Neural progenitor cell (in vitro differentiated cells): ENCODE measurements around the genes GRAMD1B, SCN3B and OR10D3.

- RAMPAGE, long total RNA: no peak
These were observed 766 bp downstream of the CLMP start for GRCh38 chr11:123194300-123194663.

- RAMPAGE, long total RNA: no peak
These were observed 38.3 kb upstream of the CLMP start for GRCh38 chr11:123233225-123233813.

DNA sequence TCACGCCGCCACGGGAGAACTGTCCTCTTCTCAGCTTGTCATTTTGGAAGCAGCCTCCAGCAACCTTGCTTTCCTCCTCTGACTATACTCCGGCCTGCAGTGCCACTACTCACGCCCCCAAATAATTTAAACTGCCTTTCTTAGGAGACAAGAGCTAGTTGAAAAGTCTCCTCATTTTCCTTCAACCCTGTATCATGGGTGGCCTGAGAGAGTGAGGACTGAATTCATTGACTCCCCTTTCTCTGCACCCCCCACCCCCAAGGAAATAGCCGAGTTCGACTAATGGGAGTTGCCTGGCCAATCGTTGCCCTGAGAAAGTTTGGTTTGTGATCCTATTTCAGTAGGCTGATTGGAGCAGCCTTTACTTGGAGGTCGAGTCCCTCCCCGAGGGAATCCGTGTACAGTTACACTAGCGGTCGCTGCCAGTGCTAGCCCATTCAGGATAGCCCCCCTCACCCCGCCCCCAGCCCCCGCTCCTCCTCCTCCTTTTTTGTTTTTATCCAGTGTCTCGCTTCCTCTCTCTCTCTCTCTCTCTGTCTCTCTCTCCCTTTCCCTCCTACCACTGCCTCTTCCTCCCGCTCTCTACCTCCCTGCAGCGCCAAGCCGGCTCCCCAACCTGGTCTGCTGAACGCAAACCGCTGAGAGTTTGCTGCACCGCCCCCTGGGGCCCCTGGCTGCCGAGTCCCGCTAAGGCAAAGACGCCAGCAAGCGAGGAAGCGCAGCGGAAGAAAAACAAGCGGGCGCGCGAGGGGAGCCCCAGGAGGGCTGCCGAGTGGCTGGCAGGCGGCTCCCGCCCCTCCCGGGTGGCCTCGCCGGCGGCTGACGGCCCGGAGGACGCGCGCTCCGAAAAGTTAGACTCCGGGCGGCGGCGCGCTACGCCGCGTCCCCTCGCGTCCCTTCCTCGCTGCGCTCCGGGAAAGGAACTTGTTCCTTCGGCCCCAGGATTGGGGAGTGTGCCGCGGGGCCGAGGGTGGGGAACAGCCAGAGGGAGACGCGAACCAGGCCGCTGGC, at the start of gene GRAMD1B:
TSS of gene GRAMD1B (plus strand) at position 524 of the 1,011 bp plus-strand sequence.
- RAMPAGE, long total RNA: no peak

DNA sequence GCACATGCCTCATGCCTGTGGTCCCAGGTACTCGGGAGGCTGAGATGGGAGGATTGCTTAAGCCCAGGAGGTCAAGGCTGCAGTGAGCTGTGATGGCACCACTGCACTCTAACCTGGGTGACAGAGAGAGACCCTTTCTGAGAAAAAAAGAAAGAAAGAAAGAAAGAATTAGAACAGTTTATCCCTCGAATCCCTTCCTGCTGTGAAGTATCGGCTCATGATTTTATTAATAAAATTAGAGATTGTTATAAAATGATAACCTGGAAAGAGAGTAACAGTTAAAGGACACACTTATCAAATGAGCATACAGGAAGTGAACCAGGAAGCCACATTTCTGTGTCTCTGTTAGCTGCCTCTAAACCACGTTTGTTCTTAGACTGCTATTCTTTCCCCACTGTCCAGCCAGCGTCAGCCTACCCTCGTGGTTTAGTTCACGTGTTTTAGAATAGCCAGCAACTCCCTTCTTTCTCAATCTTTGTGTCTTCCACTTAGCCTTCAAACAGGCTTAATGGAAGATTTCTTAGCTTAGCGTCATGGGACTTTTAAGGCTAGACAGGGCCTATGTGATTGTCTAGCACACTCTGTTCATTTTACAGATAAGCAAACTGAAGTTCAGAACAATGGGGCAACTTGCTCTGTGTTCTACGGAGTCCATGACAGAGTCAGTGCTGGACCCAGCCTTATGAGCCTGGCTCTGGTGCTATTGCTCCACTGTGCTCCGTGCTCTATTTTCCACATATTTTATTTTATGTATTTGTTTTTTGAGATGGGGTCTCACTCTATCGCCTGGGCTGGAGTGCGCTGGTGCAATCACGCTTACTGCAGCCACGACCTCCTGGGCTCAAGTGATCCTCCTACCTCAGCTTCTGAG, 27.1 kb downstream of the GRAMD1B start:
- RAMPAGE, long total RNA: no peak

- RAMPAGE, long total RNA: no peak
These were observed 74.2 kb downstream of the GRAMD1B start for GRCh38 chr11:123504369-123504645.

DNA sequence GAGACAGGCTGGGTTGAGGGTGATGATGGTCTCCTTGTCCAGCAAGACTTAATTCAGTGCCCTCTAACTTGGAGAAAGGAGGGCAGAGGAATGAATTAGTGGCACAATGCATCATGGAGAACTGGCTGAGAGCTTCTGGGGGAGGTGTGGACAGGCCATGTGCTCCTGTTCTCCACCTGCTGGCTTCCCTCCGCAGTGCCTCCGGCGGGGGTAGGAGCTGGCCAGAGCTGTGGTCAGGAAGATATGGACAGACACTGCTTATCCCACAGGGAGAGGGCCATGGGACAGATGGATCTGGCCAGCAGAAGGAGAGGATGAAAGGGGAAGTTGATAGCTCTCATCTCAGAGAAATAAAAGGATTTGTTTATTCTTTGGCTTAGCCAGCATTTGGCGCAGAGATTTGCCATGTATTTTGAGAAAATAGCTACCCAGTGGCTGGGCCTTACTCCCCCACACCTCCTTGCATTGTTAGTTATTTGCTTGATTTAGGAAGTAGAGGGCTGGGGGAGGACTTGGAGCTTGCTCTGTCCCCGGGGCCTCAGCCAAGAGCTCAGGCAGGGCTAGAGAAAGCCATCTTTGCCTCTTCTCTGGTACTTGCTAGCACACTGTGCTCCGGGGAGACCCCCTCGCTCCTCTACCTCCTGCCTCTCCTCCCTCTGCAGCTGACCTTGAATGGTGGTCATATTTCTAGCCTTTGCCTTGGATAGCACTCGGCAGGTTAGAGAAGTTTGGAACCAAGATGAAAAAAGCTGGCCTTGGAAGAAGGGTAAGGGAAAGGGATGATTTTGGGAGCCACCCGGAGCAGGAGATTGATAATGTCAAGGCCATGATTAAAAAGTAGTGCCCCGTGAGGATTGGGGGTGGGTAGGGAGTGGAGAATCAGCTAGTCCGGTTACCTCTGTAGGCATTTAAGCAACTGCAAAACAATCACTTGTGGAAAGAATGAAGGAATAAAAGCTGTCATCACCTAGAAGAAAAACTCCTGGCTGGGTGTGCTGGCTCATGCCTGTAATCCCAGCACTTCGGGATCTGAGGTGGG, 93.0 kb downstream of the SCN3B start:
- RAMPAGE, long total RNA: no peak

- RAMPAGE, long total RNA: no peak
These were observed at the start of gene SCN3B for GRCh38 chr11:123653766-123655235. SCN3B (minus strand) TSS chr11:123654624.

DNA sequence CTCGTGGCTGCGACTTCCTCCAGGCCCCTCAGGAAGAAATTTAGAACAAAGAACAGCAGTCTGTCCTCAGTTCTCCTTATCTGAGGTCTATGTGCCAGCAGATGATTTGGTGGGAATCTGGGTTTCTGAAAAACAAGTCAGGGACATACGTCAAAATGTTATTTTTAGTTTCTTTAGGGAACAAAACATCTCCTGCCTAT, 8.1 kb downstream of the OR6M1 start:
- RAMPAGE, long total RNA: no peak

DNA sequence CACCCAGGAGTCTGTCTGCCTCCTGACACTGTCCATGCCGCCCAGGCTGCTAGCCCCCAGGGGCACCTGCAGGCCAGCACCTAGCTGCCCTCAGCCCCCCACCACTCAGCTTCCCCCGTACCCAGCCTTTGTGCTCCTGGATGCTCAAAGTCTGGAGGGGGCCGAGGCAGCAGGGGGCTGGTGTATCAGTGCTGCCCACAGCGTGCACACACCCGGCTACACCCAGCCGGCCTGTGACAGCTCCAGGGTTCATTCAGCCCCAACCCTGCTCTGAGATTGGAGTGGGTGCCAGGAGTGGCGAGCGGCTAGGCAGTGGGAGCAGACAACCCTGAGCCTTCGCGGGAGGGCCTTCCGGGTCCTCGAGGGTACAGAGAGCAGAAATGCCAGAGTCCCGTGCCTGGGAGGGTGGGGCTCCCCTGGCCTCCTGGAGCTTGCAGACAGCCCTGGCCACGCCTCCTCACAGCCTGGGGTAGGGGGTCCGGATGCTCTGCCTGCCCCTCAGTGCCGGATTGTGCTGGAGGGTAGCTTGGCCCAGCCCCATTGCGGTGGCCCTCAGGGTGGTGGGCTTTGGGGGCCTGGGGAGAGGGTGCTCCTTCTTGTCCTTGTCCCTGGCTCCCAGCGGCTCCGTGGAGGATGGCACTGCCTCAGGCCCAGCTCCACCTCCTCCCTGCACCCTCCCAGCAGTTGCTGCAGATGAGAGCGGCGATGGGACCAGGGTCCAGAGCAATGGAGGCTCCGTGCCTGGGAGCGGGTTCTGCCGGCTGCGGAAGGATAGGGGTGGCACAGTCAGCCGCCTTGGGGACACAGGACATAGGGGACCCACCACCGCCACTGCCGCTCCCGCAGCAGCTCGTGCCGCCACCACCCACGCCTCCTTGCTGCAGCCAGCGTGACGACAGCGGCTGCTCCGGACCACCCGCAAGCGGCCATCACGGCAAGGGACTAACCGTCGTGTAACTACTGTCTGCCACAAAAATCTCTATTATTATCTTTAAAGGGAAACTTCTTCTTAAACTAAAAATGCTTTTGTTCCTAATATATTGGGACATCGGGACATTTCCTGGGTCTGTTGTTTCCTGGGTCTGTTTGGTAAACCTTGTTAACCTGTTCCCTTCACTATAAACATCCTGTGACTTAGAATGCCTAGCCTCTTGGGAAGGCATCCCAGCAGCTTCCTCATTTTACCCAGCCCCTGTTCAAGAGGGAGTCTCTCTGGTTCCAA, 34.9 kb upstream of the OR10G7 start:
- RAMPAGE, long total RNA: no peak

- RAMPAGE, long total RNA: no peak
These were observed at the start of gene OR10D3 for GRCh38 chr11:124183168-124183539. OR10D3 (plus strand) TSS chr11:124183345.

GRCh38 chr11:124746563-124747516, 5.2 kb downstream of the VSIG2 start:
- RAMPAGE, long total RNA: no peak

GRCh38 chr11:124747517-124748197, 4.4 kb downstream of the VSIG2 start:
- RAMPAGE, long total RNA: no peak

DNA sequence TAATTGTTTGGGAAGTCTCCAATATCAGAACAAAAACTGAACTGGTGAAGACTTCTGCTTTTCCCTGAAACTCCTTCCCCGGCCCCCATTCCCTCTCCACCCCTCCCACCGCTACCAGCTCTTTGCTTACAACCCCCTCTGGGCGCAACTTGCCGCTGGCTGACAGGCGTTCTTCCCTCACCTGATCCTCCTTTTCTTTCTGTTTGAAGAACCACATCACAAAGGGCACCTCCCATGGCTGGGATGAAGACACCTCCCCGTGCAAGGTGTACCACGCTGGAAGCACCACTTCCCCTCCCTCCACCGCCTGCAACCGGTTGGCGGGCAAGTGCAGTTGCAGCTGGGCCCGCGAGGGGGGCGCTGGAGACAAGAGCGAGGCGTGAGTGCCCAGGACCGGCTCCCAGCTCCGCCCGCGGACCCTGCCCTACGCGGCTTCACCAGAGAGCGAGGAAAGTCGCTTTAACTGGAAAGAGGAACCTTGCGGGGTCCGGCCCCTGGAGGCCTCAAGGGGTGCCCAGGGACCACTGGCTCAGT, 3.9 kb downstream of the ESAM start:
- RAMPAGE, long total RNA: no peak

GRCh38 chr11:124762713-124763612, 873 bp upstream of the ESAM start:
- RAMPAGE, long total RNA: no peak

GRCh38 chr11:125072317-125073033, 9.4 kb downstream of the SLC37A2 start:
- RAMPAGE, long total RNA: no peak

DNA sequence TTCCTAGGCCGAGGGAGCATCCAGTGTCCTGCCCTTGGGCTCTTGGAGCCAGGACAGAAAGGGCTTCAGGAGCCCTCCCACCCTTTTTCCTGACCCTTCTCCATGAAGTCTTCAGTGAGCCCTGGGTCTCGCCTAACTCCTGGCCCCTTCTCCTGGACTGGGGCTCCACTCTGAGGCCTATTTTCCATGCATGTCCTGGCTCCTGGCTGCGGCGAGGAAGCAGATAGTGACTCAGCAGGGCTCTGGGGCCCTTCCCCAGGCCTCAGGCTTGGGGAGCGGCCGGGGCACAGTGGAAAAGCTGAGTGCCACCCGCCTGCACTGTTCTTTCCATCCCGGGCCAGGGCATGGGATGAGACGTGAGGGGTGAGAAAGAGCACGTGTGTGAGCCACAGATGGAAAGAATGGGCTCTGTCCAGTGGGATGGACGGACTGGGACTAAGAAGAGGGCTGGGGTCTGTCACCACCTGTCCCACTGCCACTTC, 12.7 kb downstream of the SLC37A2 start:
- RAMPAGE, long total RNA: no peak

DNA sequence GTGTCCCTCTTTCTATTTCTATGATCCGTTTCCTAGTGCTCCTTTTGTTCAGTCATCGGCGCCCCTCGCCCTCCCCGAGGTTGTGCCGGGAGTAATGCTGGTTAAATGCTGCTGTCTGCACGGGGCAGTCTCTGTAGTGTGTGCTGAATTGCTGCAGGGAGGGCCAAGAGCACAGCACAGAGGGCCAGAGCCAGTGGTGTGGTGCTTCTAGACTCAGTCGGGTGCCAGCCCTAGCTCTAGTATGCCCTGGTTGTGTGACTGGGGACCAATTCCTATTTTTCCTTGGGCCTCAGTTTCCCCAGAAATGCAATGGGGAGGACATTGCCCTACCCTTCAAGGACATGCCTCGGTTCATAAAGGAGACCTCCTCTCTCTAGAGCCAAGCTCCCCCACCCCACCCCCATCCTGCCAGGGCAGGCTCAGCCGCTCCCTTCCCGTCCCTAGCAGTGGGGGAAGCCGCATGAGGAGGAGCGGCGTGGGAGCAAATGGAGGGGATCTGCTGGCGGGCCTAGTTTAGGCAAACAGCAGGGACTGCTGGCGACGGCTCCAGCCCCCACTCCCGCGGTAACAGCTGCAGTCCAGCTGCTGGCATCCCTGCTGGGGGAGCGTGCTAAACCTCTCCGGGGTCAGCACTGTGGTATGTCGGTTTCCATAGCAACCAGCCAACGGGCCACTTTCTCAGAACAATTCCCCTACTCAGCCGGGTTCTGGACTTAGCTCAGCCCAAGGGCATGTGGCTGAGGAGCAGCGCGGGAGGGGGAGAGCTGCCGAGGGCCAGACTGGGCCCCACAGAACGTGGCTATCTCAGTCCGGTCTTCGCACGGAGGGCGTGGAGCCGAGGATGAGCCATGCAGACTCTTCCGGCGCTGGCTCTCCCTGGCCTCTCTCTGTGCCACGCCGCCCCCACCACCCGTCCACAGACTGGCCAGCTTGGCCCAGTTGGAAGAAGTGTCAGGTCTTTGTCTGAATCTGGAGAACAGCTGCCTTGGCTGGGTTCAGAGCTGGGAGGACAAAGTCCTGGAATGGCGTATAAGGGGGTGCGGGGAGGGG, 98.7 kb downstream of the PKNOX2 start:
- RAMPAGE, long total RNA: no peak

DNA sequence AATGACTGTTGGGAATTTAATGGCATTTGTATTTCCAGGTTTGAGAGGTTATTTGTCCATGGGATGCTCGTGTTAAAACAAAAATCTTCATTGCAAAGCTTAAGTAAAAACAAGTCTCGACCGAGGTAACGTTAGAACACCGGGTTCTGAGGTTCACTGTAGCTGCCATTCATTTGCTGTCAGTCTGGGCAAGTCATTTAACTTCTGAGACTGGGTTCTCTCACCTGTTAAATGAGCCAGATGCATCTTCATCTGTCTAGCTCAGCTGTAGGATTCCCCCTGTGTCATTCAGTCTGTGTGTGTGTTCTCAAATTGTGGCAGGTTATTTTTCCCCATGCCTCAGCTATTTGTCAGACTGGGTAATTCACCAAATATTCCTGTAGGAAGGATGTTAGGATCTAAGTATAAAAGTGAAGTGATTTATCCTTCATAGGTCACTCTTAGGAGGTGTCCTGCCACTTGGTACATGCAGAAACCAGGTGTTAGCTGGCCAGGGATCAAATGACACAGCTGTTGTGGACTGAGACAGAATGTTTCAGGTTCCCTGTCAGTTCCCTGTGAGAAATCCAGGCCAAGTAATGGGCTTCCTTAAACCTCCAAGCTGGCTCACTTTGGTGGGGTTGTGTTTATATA, 905 bp downstream of the EI24 start:
- RAMPAGE, long total RNA: no peak

- RAMPAGE, long total RNA: no peak
These were observed 1.6 kb downstream of the EI24 start for GRCh38 chr11:125570699-125571371.

GRCh38 chr11:125626034-125626879, 1.3 kb downstream of the CHEK1 start:
- RAMPAGE, long total RNA: no peak